Heart left ventricle (tissue), 7 donors: ENCODE measurements around a stretch of chrX.

- PRO-cap, 6 experiments = no peak in any of the 6 experiments
- RAMPAGE, long total RNA, 2 experiments = no peak in any of the 2 experiments
- RRBS = 20% methylated on average over 9 of the region's 33 CpGs
These were observed 408.1 kb downstream of the BCOR start for GRCh38 chrX:39689381-39690306.

- PRO-cap, 6 experiments = peak in 3 of 6 experiments; most common plus-strand start chrX:40107679 (in 1); most common minus-strand start chrX:40107630 (in 3)
- RAMPAGE, long total RNA, 2 experiments = no peak in any of the 2 experiments
- RRBS = 2% methylated on average over 3 of the region's 65 CpGs
These were observed 9.4 kb upstream of the BCOR start for GRCh38 chrX:40106940-40107742.

DNA sequence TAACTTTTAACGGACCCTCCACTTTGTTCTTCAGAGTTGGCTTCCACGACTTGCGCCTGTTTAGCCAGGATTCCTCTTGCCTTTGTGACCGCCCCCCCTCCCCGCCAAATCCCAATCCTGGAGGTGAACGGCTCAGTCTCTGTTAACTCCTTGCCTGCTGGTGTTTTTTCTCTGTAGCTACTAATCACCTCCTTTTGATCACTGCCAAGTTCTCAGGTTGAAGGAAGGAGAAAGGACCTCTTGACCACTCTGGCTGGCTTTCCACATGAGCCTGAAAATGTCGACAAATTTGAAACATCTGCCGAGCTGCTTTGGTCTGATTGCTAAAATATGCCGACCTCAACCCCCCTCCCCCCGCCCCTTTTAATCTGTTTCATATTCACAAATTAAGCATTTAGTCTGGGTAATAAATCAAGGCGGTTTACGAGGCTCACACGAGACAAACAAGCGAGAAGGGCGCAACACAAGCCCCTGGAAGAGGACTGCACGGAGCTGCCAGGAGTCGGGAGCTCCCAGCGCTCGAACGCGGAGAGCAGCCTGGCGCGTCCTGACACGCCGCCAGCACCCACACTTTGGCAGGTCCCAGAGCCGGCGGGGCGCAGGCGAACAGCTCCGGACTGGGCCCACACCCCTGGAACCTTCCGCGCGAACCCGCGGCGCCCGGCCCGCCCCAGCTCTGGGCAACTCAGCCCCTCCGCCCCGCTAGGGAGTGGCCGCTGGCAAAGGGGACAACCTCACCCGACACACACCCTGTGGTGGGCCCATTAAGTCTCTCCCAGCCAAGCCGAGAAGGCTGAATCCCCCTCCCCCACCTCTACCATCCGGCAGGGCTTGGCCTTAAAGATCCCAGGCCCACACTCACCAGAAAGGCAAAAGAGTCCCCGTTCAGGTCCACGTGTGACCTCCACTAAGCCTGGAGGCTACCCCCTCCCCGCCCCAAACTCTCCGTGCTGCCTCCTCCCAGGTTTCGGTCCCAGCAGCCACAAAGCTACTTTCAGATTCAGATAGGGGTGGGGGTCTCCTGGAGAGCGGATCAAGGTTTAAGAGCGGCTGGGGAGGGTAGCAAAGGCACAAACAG, 47.2 kb upstream of the BCOR start:
- PRO-cap, 6 experiments = peak in 3 of 6 experiments; most common plus-strand start position 568 of the sequence (in 2); most common minus-strand start position 574 of the sequence (in 2)
- RAMPAGE, long total RNA, 2 experiments = no peak in any of the 2 experiments
- RRBS = 2% methylated on average over 8 of the region's 51 CpGs

DNA sequence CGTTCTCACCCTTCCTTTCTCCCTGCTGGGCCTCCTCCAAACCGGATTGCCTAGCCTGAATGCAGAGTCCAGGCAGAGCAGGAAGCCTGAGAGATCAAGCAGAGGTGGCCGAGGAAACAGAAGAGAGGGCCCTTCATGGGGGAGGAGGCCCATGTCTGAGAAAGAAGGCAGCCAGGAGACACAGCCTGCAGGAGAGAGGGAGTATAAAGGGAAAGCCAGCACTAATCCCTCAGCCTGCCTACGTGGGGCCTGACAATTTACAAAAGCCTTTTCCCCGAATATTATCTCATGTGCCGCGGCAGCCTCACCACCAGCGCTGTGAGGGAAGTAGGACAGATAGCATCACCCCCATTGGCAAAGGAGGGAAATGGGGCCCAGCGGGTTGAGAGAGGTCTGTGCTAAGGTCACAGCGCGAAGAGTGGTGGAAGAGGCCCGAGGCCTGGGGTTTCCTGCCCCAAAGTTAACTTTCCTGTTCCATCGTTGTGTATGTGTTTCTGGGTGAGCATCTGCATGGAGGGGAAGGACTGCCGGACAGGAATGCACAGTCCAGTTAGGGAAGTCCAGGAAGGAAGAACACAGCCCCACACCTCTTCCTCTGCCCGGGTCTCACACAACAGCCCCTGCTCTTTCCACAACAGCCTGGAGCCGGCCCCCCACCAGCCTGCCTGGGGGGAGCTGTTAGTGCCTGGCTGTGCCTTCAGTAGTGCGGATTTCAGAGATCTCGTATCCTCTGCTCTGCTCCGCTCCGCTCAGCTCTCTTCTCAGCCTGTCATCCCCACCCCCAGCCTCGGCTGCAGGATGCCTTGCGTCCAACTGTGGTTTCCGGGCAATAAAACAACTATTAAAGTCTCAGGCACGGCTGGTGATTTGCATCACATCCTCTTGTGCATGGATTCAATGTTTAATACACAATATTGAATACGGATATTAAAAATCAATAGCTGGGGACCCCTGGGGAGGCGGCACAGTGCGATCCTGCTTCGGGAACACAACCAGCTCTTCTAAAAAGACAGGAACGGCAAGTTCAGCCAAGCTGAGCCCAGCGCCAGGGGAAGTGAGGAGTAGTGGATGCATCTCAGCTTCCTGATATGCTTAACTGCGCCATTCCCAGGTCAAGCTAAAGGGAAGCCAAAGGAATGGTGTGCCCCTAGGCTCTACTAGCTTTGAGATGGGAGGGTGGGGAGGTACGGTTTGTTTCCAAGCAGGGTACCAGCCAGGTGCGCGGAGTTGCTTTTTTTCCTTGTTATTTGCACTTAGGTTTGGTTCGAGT, 51.1 kb upstream of the BCOR start:
- PRO-cap, 6 experiments = peak in 1 of 6 experiments; most common minus-strand start position 815 of the sequence (in 1)
- RAMPAGE, long total RNA, 2 experiments = no peak in any of the 2 experiments
- RRBS = 2% methylated on average over 2 of the region's 35 CpGs

- PRO-cap, 6 experiments = no peak in any of the 6 experiments
- RAMPAGE, long total RNA, 2 experiments = no peak in any of the 2 experiments
- RRBS = 64% methylated on average over 5 of the region's 21 CpGs
These were observed 58.3 kb upstream of the BCOR start for GRCh38 chrX:40156180-40156417.

GRCh38 chrX:40175413-40176323, 77.9 kb upstream of the BCOR start:
- PRO-cap, 6 experiments = peak in 6 of 6 experiments; most common plus-strand start chrX:40176097 (in 3); most common minus-strand start chrX:40175759 (in 6)
- RAMPAGE, long total RNA, 2 experiments = no peak in any of the 2 experiments
- RRBS = 2% methylated on average over 4 of the region's 77 CpGs

DNA sequence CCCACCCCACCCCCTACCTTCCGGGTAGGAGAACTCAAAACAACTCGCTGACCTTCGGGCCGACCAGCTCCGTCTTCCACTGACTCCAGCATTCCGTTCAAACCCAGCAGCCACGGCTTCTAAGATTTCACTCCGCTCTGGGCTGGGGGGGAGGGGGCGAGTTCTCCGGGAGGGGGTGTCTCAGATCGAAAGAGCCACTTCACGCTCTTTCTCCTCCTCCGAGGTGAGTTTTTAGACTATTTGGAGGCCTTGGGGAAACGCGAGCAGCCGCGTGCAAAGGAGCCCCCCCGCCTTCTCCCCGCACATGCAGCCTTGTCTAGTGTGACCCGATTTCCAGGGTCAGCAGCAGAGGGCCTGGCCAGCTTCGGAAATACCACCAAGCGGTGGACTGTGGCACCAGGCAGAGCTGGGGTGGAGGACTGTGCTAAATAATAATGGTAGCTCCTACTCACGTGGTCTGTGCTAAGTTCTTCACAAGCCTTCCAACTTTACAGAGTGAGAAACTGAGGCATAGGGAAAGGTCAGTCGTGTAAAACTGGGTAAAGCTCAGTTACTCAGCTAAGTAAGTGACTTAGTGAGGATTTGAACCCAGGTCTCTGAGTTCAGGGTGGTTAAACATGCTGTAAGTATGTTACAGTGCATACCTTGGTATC, 79.3 kb upstream of the BCOR start:
- PRO-cap, 6 experiments = peak in 4 of 6 experiments; most common plus-strand start position 498 of the sequence (in 1); most common minus-strand start position 390 of the sequence (in 2)
- RAMPAGE, long total RNA, 2 experiments = start-site peak on the minus strand in 1 of 2 experiments, centred at position 340 of the sequence, 10 reads per replicate
- RRBS = 0% methylated on average over 1 of the region's 24 CpGs

DNA sequence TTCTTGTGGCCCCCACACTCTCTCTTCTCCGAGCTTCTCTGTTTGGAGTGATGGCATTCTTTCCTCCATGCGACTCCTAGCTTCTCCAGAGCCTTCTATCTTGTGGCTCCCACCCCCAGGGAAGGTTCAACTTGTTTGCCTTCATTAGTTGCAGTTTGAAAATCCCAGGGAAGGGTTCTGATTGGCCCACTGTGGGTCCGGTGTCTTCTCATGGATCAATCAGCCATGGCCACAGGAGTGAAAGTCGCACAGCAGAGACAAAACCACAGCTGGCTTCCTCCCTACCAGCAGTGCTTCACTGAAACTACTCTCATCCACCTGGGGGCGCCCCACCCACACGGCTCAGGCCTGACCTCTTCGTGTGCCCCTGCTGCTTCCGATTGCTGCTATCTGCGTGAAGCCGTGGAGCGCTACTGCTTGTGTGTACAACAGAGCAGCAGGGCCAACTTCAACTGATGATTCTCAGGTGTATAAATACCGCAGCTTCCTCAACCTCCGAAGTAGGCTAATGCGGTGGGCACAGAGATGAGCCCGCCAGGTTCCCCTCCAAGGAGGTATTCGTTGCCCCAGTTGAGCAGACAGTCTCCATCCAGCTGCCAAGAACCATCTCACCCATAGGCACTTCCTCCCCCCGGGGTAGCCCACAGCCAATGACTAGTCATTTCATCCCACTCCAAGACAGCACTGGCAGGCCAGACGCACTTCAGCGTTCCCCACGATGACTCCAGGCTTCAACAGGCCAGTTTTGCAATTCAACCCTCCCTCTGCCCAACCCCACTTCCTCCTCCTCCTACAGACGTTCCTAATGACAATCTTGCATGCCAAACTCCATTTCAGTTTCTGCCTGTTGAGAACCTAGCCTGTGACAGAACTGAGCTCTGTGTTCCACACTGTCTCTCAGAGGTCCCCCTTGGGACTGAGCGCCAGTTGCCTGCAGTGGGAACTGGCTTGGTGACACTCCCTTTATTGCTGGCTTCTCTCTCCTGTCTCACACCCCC, 41.4 kb upstream of the ATP6AP2 start:
- PRO-cap, 6 experiments = peak in 1 of 6 experiments; most common minus-strand start position 726 of the sequence (in 1)
- RAMPAGE, long total RNA, 2 experiments = no peak in any of the 2 experiments
- RRBS = no CpG with 5 or more reads among the region's 22 CpGs

DNA sequence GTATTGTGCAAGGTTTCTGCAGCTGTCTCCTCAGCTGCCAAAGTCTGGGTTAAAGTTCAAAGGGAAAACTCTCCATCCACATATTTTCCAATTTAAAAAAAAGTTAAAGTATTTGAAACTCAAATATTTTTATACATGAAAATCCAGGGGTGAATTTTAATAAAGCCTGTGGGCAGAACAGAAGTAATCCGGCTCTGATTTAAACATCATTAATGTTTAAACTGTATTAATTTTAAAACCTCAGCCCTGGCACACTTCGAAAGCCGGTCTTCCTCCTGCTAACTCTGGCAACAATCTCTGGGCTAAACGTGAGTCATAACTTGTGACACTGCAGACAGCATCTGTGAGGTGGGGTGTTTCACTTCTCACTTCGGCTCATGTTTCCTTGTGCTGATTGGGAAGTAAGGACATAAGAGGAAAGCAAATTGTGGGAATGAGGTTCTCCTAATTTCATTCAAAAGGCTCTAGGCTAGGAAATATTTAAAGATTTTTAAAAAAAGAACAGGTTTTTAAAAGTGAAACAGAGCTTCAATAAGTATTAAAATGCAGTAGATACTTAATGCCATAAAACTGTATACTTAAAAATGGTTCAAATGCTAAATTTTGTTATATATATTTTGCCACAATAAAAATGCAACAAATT, 139.9 kb upstream of the USP9X start:
- PRO-cap, 6 experiments = peak in 2 of 6 experiments; most common plus-strand start position 393 of the sequence (in 1); most common minus-strand start position 289 of the sequence (in 1)
- RAMPAGE, long total RNA, 2 experiments = no peak in any of the 2 experiments
- RRBS = 15% methylated on average over 3 of the region's 5 CpGs

DNA sequence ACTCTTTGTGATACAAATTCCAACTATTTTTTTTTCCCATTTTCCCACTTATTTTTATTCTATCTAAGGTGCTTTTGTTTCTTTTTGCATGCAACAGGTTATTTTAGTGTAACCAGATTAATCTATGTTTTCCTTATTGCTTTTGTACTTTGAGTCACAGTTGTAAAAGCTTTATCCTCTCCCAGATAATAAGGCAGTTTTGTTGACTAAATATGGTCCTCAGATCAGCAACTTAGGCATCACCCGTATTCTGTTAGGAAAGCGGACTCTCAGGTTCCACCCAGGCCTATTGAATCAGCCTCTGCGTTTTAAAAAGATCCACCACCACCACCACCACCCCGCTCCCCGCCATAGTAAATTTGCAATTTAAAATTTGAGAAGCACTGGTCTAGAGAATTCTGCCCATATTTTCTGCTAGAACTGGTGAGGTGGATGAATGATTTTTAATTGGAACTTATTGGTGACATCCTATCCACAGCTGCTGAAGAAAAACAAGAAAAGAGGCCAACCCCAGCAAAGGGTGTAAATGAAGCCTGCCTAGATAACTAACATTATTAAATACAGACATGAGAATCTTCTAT, 58.5 kb upstream of the USP9X start:
- PRO-cap, 6 experiments = no peak in any of the 6 experiments
- RAMPAGE, long total RNA, 2 experiments = no peak in any of the 2 experiments
- RRBS = no CpG with 5 or more reads among the region's 5 CpGs

DNA sequence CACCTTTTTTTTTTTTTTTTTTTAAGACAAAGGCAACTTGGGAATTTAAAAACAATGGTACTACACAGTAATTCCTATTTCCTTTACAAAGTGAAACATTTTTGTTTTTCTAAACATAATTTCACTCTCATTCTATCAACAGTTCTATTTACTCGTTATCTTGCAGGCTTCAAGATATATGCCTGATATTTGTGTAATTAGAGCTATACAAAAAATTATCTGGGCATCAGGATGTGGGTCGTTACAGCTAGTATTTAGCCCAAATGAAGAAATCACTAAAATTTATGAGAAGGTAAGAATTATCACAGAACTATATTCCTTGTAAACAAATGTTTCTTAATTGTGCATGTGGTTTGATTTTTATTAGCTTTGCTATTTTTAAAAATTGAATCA, 102.6 kb downstream of the USP9X start:
- PRO-cap, 6 experiments = no peak in any of the 6 experiments
- RAMPAGE, long total RNA, 2 experiments = no peak in any of the 2 experiments
- RRBS = no CpG with 5 or more reads among the region's 2 CpGs

- PRO-cap, 6 experiments = no peak in any of the 6 experiments
- RAMPAGE, long total RNA, 2 experiments = no peak in any of the 2 experiments
- RRBS = no CpG with 5 or more reads among the region's 12 CpGs
These were observed 118.0 kb upstream of the DDX3X start for GRCh38 chrX:41215833-41216501.

DNA sequence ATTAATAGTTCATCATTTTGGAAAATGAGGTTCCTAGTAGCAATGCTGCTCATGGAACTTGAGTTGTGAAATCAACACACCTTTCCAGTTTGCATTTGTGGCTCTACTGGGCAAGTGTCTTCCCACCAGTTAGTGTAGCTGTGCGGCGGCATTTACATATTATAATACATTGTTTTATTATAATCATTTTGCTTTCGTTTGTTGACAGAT, 1.9 kb upstream of the DDX3X start:
- PRO-cap, 6 experiments = no peak in any of the 6 experiments
- RAMPAGE, long total RNA, 2 experiments = no peak in any of the 2 experiments
- RRBS = no CpG with 5 or more reads among the region's 3 CpGs

GRCh38 chrX:41334401-41335439, 758 bp downstream of the DDX3X start:
- PRO-cap, 6 experiments = peak in 6 of 6 experiments; most common plus-strand start chrX:41334614 (in 6); most common minus-strand start chrX:41335024 (in 5)
- RAMPAGE, long total RNA, 2 experiments = no peak in any of the 2 experiments
- RRBS = under 1% methylated on average over 20 of the region's 83 CpGs

GRCh38 chrX:41343913-41344482, 10.0 kb downstream of the DDX3X start:
- PRO-cap, 6 experiments = no peak in any of the 6 experiments
- RAMPAGE, long total RNA, 2 experiments = no peak in any of the 2 experiments
- RRBS = no CpG with 5 or more reads among the region's 12 CpGs

DNA sequence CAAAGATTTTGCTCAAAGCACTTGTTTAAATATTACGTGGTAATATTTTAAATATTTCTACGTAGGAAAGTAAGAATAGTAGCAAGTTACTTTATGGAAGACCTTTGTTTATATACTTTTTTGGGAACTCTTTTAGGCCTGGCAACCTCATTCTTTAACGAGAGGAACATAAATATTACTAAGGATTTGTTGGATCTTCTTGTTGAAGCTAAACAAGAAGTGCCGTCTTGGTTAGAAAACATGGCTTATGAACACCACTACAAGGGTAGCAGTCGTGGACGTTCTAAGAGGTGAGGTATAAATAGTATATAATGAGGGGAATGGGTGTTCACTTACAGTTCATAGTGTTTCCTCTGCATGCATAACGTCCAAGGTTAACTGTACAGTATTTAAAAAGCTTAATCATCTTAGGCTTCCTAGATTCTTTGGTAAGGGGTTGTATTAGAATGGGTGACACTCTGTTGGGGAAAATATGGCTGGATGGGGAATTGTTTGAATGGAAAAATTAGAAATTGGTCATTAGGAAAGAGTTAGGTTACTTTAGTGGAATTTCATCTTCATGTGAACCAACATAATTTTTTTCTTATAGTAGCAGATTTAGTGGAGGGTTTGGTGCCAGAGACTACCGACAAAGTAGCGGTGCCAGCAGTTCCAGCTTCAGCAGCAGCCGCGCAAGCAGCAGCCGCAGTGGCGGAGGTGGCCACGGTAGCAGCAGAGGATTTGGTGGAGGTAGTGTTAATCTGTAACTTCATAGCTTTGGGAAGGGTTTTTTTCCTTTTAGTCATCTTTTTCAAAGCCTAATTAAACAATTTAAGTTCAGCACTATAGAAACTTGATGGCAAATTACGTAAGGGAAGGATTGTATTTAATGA, 13.0 kb downstream of the DDX3X start:
- PRO-cap, 6 experiments = no peak in any of the 6 experiments
- RAMPAGE, long total RNA, 2 experiments = no peak in any of the 2 experiments
- RRBS = no CpG with 5 or more reads among the region's 15 CpGs

DNA sequence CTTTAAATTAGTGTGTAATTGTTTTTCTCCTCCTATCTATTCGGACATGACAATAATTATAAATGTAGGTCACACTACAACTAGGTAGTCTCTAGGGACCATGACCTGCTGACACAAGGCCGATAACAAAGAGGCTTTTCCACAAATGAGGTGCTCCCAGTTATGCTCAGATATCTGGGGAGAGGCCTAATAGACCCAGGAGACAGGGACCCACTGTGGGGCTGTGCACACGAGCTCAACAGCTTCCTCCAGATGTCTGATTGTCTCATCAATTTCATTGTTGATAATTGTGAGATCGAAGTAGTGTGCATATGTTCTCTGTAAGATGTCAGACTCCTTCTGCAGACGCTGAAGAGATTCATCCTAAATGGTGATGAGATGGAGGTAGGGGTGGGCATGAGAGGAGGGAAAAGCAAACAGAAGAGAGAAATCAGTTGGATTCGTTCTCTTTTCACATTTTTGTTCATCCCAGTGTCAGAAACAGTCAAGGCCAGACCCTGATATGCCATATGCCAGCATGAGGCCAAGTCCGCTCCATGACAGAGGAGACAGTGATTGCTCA, 73.2 kb downstream of the NYX start:
- PRO-cap, 6 experiments = no peak in any of the 6 experiments
- RAMPAGE, long total RNA, 2 experiments = no peak in any of the 2 experiments
- RRBS = no CpG with 5 or more reads among the region's 7 CpGs

DNA sequence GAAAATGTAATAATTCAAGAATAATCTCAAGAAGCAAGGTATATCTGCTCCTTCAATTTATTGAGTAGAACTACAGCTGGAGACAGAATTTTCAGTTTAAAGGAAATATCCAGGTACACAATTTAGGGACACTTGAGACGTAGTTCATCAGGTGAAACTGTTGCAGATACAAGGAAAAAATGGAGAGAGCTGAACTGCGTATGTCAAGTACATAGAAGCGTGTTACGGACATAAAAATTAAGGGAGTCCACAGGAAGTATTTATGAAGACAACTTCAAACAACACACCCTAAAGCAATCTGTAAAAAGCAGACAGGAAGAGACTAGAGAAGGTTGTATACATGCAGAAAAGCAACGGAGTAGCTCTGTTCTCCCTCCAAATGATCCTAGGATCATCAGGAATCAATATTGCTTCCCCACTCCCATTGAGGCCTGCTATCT, 5.9 kb downstream of the CASK start:
- PRO-cap, 6 experiments = no peak in any of the 6 experiments
- RAMPAGE, long total RNA, 2 experiments = no peak in any of the 2 experiments
- RRBS = no CpG with 5 or more reads among the region's 5 CpGs

GRCh38 chrX:41924333-41924827, 1.0 kb upstream of the CASK start:
- PRO-cap, 6 experiments = peak in 1 of 6 experiments; most common minus-strand start chrX:41924451 (in 1)
- RAMPAGE, long total RNA, 2 experiments = no peak in any of the 2 experiments
- RRBS = no CpG with 5 or more reads among the region's 8 CpGs

GRCh38 chrX:42531490-42531827, 246.5 kb downstream of the PPP1R2C start:
- PRO-cap, 6 experiments = no peak in any of the 6 experiments
- RAMPAGE, long total RNA, 2 experiments = no peak in any of the 2 experiments
- RRBS = no CpG with 5 or more reads among the region's 2 CpGs